ENCODE measurements around a stretch of chr6.

GRCh38 chr6:41277597-41278021 lies 8.9 kb downstream of the TREM1 start:
- RRBS: no CpG with 5 or more reads among the region's 2 CpGs

DNA sequence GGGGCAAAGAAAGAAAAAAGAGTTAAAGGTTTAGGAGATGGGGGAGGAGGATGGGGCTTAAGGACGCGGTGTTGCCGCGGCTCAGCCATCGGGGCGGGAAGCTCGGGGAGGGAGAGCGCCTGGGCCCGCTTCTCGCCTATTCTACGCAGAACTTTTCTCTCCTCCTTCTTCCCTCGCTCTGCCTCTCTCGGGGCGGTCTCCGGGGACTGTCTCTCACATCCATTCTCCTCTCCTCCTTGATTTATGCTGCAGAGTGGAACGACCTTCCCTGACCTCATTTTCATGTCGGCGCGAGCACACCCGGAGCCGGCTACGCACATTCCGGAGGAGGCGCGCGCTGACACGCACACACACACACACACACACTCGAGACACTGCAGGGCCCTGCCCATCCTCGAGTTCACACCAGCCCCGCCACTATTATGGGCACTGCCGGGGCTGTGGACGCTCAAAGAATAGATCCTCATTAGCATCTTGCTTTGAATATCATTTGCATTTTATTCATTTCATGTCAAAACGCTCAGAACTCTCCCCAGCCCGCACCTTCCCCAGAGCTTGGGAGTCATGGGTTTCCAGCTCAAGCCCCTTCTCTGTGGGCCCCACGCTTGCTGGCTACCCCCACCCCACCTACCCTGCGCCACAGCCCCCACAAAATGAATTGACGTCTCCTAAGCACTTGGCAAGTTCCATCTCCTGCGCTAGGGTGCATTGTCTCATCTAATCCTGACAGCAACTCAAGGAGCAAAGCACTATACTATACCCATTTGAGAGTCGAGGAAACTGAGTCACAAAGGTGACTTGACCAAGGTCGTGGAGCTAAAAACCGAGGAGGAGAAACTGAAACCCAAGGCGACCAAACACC lies 36.8 kb downstream of the NCR2 start:
- RRBS: 2% methylated on average over 10 of the region's 42 CpGs

DNA sequence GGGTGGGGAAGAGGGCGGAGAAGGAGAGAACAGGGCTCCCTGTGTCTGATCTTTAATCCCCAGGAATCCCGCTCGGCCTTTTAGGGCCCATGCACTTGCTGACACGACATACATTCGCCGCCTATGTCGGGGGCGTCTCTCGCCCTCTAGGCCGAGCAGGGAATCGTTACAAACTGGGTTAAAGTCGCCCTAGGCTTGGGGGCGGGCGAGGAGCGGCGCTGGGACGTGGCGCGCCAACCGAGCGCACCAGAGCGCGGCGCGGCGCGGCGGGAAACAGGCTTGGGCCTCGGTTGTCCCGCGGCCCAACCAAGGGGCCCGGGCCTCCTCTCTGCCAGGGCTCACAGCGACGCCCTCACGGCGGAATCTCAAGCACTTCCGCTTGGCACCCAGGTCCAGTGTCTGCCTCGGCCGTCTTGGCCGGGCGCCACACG lies 71.3 kb downstream of the NCR2 start:
- RRBS: 2% methylated on average over 6 of the region's 42 CpGs

- RRBS: 87% methylated on average over 1 of the region's 7 CpGs
Measured at GRCh38 chr6:41517895-41518456, 28.2 kb upstream of the FOXP4 start.

- RRBS: 79% methylated on average over 14 of the region's 37 CpGs
Measured at GRCh38 chr6:41548252-41548995, 2.2 kb downstream of the FOXP4 start.

DNA sequence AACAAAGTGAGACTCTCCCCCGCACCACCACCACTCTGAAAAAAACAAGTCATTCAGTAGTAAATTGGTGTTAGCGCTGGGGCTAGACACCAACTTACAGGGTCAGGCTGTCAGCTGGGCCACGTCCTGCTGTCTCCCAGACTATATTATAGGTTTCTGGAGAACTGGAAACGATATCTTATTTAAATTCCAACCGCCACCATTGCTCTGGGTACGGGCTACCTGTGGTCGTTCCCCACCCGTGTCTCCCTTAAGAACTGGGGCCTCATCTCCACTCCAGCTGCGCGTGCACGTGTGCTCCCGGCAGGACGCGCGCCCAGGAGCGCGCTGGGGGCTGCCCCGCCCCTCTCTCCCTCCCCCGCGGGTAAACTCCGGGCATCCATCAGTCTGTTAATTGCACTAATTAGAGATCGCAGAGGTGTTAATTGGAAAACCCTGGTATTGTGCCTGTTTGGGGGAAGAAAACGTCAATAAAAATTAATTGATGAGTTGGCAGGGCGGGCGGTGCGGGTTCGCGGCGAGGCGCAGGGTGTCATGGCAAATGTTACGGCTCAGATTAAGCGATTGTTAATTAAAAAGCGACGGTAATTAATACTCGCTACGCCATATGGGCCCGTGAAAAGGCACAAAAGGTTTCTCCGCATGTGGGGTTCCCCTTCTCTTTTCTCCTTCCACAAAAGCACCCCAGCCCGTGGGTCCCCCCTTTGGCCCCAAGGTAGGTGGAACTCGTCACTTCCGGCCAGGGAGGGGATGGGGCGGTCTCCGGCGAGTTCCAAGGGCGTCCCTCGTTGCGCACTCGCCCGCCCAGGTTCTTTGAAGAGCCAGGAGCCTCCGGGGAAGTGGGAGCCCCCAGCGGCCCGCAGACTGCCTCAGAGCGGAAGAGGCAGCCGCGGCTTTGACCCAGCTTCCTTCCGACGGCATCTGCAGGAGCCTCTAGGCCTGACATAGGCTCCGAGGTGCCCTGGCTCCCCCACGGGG lies 14.4 kb downstream of the FOXP4 start:
- RRBS: 14% methylated on average over 18 of the region's 59 CpGs

DNA sequence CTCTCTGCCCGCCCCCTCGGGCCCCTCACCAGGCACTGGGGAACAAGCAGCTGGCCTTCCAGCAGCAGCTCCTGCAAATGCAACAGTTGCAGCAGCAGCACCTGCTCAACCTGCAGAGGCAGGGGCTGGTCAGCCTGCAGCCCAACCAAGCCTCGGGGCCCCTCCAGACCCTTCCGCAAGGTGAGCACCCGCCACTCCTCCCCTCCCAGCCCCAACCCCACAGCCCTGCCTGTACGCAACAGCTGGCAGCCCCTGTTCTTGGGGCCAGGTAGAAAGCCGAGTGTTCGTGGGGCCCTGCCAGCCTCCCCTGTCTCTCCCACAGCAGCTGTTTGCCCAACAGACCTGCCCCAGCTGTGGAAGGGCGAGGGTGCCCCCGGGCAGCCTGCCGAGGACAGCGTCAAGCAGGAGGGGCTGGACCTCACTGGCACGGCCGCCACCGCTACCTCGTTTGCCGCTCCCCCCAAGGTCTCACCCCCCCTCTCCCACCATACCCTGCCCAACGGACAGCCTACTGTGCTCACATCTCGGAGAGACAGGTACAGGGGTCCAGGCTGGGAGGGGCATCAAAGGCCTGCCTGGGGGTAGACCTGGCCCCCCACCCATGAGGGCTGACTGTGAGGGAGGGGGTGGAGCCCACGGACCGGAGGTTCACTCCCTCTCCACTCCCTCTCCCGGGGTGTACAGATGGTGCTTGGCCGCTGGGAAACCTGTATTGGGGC lies 41.0 kb downstream of the FOXP4 start:
- RRBS: no CpG with 5 or more reads among the region's 23 CpGs

GRCh38 chr6:41594056-41595357 lies 43.8 kb upstream of the MDFI start:
- RRBS: no CpG with 5 or more reads among the region's 26 CpGs

DNA sequence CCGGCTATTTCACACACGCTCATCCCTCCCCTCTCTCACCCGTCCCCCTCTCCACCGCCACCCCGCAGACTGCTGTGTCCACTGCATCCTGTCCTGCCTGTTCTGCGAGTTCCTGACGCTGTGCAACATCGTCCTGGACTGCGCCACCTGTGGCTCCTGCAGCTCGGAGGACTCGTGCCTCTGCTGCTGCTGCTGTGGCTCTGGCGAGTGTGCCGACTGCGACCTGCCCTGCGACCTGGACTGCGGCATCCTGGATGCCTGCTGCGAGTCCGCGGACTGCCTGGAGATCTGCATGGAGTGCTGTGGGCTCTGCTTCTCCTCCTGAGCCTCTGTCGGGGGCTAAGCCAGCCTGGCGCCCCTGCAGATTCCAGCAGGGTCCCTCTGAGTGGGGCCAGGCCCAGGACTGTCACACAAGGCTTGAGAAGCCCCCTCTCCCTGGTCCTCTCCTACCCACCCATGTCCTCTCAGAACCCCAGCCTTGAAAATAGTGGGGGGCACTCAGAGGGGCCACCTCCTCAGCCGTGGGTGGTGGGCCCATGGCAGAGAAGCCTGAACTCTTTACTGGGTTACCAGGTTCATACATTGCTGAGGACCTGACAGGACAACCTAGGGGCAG lies 15.1 kb downstream of the MDFI start:
- RRBS: no CpG with 5 or more reads among the region's 22 CpGs

- RRBS: no CpG with 5 or more reads among the region's 14 CpGs
Measured at GRCh38 chr6:41698005-41698724, 37.2 kb downstream of the TFEB start.

DNA sequence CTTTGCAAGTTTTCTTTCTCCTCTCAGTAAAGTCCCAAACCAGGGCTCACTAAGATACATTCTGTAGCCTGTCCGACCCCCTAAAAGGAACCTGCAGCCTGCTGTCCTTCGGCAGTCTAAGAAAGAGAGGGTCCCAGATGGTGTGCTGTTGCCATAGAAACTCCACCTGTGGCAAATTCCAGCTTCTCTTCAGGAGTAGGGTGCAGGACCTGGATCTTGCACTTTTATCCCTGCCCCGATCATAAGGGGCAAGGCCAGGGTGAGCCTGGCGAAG lies 331 bp upstream of the TFEB start:
- RRBS: no CpG with 5 or more reads among the region's 4 CpGs

GRCh38 chr6:41767094-41767875 lies 12.4 kb downstream of the FRS3 start:
- RRBS: no CpG with 5 or more reads among the region's 12 CpGs

DNA sequence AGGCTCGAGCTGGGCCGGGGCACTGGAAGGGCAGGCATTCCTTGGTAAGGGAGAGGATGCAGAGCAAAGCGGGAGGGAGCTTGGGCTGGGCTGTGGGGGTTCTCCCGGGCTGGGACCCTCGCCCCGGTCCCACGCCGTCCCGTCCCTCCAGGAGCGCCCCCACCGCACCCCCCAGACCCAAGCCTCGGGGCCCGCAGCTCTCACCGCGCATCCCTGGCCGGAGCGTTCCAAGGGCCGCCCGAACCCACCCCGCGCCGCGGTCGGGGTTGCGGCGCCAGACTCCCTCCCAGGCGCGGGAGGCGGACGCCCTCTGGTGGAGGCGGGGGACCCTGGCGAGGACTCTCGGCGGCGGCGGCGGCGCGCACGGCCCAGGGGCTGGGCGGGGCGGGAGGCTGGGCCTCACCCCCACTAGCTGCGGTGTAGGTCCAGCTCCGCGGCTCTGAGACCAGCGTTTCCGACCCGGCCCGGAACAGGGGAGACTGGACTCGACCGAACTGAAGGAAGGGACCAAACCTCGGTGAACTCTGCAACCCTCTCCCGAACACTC lies 1.1 kb upstream of the TOMM6 start:
- RRBS: 3% methylated on average over 17 of the region's 53 CpGs

GRCh38 chr6:41920733-41920982 lies 281 bp downstream of the MED20 start:
- RRBS: 2% methylated on average over 6 of the region's 14 CpGs

GRCh38 chr6:42068030-42068706 lies 17.8 kb downstream of the TAF8 start:
- RRBS: no CpG with 5 or more reads among the region's 9 CpGs

DNA sequence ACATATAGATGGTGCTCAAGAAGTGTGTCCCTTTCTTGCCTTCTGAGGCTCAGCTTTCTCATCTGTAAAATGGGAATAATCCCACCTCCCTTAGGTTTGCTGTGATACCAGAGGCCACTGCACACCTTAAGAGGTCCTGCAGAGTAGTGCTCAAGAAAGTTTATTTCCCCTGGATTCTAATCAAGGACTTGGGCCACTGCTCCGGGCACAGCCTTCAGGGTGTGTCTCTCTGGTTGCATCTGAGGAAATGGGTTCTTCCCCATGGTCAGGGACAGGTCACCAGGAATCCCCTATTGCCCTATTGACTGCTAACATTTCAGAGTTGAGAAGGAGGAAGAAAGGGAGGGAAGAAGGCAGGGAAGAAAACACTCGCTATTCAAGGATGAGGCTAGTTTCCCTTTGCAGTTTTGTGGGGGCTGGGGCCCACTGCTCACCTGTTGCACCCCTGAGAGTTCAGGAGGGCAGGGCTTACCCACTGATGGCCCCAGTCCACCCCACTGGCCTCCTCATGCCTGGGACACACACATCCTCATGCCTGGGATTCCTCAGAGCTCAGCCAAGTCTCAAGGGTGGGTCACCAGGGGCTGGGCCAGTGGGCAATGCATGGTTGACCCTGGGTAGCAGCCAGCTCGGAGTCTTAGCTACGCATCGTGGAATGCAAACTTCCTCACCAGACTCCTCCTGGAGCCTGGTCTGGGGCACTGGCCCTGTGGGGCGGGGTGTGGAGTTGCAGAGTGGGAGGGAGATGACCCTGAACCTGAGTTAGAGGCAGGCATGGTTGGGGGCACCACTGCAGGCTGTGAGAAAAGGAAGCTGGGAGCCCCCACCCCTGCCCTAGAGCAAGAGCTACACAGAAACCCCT lies 21.2 kb downstream of the C6orf132 start:
- RRBS: no CpG with 5 or more reads among the region's 6 CpGs

DNA sequence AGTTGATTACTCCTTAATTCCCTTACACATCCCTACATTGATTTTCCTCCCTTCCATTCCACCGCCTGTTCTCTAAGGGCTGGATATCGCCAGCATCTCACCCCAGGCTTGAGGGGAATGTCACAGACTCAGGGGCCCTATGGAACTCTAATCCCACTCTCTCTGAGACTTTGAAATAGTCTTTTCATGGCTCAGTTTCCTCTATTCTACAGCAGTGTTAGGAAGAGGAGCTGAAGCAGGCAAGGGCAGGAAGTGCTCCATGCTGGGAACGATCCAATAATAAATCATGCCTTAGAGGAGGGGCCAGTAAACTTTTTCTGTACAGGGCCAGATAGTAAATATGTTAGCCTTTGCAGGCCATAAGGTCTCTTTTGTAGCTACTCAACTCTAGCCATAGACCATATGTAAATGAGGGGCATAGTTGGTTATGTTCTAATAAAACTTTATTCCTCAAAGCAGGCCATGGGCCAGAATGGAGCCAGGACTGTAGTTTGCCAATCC lies 3.3 kb downstream of the C6orf132 start:
- RRBS: no CpG with 5 or more reads among the region's 3 CpGs

DNA sequence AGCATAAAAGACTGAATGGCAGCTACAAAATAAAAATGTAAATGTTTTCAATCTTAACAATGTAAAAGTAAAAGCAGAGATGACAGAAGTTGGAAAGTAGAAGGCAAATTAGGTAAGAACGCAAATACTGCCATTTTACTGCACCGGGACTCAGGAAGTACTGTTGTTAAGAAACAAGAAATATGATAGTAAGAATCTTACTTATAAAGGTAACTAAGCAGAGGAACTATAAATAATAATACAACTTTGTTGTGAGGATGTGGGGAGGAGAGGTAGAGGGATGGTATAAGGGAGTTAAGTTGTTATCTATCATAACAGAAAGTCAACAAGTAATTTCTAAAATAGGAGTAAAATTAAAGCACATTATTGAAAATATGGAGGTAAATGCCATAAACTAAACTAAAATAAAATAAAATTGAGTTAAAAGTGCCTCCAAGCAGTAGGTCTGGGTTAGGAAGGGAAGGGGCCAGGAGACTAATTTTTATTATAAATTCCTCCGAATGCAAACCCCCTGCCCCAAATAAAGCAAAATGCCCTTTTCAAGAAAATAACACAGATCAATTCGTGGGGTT lies 104.4 kb upstream of the MRPS10 start:
- RRBS: no CpG with 5 or more reads among the region's 4 CpGs

DNA sequence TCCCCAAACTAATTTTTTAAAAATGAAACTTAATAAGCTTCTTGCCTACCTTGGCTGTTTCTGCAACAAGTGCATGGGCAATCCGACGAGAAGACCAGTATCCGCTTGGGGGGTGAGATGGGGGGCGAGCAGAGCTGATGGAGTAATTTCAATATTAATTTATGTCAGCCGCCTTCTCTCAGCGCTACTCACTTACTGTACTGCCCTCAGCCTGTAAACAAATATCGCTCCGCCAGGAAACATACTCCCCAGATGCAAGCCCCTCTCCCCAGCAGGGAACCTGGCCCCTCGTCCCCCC lies 649 bp downstream of the TRERF1 start:
- RRBS: no CpG with 5 or more reads among the region's 9 CpGs

DNA sequence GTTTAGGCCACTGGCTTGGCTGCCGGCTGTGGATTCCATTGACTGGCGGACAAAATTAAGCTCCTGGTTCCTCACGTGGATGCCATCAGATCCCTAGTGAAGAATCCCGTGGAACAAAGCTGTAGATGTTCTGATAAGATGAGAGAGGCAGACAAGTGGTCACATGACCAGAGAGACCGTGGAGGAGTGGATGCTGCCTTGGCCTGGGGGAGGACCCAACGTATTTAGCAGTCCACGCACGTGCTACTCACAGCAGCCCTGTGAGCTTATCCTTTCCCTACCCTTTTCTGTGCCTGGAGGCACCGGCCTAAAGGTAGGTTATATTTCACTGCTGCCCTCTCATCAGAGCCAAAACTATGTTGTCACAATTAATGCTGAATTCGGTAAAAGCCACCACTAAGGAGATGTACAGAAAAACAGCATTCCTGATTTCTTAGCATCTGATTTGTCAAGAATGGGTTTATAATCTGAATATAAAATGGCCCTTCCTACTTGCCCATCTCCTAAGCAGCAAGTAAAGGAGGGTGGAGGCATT lies 15.7 kb upstream of the UBR2 start:
- RRBS: no CpG with 5 or more reads among the region's 10 CpGs

All from epidermal melanocyte (primary cell).